OVCAR3 (cell line): Measurements from ENCODE around the genes TAP1, HLA-DMA and TAPBP.

DNA sequence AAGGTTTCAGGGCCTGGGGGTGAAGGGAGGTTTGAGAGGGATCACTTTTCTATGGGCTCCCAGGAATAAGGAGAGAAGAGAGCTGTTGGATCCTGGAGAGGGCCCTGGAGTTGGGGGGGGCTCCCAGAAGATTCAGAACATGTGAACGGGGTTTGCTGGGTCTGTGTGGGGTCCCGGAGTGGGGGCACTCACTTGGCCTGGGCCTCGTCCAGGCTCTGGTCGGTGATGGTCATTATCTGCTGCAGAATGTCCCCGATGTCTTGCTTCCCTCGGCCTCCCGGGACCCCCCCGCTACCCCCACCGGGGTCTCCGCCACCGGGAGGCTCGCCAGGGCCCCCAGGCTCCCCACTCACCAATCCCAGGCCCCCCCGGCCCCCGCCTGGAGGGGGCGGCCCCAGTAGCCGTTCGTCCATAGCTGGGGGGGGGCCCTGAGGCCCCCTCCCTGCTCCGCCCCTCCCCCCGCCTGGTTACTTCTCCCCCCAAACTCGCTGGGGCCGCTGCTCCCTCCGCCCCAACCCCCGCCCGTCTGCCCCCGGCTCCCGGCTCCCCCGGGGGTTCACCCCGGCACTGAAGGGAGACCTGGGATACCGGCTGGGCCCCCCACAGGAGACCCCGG, 391 bp downstream of the PBX2 start:
- RRBS, result 10% methylated on average over 5 of the region's 30 CpGs

GRCh38 chr6:32244189-32244849, 20.5 kb upstream of the NOTCH4 start:
- RRBS, result no CpG with 5 or more reads among the region's 9 CpGs

DNA sequence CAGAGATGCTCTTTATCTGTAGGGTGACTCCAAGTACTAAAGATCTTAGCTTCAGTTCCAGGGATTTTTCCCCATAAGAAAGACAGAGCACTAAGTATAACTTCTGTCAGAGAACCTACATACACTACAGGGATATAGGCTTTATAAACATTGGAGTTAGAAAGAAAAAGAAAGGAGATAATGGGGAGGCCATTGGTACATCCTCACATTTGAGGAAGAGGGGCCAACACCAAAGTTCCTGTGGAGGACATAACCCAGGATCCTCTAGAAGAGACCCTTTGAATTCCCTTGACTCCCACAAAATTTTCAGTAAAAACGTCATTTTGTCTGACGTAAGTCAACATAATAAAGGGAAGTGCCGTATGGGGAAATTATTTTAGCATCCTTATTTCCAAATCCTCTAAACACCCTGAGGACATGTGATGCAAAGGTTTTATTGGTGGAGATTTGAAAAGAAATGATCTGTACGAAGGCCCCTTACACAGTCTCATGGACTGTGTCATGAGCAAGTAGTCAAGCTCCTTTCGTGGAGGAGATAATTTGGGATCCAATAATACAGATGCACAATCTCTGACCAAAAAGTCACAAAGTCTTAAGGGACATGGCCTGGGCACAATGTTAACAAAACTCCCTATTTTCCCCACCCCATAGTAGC, 33.2 kb downstream of the HLA-DRA start:
- RRBS, result no CpG with 5 or more reads among the region's 5 CpGs

DNA sequence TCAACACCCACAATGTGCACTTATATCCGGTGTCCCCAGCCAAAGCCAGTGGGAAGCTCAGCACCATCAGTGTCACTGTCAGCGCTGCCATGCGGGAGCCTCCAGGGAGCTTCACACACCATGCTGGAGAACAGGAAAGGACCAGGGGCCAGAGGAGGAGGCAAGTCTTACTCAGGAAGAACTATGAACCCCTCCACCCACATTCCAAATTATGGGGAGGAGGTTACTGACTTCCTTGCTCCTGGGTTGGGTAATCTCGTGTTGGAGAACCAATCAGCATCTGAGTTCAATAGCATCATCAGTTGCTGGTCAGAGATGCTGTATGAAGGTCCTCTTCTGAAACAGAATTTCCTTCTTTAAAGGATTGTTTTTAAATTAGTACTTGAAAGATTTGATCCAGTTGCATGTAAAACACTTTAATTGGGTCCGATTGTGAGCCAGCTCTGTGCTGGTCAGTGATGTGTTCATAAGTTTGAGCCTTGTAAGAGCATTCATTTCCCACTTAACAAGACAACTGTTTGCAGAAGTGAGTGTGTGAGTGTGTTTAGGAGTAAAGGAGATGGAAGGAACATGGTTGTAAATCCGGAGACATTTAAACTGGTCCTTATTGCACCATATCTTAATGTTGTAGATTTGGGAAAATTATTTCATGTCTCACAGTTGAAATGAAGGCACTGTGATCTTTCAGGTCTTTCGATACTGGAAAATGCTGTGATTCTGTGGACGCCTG, 33.9 kb downstream of the HLA-DRA start:
- RRBS, result no CpG with 5 or more reads among the region's 8 CpGs

DNA sequence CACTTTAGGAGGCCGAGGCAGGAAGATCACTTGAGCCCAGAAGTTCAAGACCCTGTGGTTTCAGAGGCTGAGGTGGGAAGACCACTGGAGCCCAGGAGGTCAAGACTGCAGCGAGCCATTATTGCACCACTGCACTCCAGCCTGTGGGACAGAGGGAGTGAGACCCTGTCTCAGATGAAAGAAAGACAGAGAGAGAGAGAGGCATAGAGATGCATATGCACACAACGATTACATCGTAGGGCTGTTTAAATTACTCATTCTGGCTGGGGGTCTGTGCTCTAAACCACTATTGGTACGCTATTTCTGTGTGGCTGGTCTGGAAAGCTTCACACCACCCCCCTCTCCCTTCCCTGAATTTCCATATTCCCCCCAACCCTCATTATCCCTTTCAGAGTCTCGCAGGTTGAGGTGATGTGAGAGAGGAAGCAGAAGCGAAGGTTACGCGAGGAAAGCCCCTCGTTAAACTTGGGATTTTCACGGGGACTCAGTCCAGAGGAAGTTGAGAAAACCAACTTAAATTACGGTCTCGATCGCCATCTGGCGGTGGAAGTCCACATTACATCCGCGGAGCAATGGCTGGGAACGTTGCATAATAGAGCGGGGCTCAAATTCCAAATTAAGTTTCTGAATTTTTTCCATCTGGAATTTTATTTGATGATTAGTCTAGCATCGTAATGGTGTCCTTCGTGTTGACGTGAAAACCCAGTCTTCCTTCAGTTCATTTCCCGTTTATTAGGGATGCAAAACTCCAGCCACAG, 20.0 kb downstream of the HLA-DOB start:
- RRBS, result no CpG with 5 or more reads among the region's 23 CpGs

- RRBS, result no CpG with 5 or more reads among the region's 2 CpGs
These were observed 819 bp downstream of the HLA-DOB start for GRCh38 chr6:32815955-32816410.

DNA sequence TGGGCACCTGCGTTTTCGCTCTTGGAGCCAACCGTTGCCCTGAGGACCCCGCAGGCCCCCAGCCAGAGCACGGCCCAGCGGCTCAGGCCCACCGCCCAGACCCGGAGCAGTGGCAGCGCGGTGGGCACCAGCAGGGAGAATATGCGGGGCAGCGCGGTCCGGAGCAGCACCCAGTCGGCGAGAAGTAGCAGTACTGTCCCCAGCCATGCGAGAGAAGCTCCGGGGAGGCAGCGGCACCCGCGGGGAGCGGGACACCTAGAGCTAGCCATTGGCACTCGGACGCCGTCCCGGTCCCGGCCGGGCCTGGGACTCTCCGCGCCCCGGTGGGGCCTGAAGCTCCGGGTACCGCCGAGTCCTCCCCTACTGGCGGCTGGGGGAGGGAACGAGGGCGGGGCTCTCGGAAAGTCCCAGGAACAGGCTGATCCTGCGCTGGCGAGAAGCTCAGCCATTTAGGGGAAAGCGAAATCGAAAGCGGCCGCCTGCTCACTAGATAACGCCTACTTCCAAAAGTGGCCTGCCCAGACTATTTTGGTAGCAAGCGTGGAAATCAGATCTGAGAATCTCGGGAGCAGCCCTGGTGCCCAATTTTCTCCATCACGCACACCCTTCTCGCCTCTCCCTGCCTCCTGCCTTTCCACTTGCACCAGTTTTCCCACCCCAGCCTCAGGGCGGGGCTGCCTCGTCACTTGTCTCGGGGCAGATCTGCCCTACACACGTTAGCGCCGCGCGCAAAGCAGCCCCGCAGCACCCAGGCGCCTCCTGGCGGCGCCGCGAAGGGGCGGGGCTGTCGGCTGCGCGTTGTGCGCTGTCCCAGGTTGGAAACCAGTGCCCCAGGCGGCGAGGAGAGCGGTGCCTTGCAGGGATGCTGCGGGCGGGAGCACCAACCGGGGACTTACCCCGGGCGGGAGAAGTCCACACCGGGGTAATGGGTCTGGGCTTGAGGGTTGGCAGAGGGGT, at the start of gene TAP1:
Gene TAP1 (minus strand): TSS at position 337 of the 957 bp plus-strand sequence.
- RRBS, result 5% methylated on average over 19 of the region's 77 CpGs

DNA sequence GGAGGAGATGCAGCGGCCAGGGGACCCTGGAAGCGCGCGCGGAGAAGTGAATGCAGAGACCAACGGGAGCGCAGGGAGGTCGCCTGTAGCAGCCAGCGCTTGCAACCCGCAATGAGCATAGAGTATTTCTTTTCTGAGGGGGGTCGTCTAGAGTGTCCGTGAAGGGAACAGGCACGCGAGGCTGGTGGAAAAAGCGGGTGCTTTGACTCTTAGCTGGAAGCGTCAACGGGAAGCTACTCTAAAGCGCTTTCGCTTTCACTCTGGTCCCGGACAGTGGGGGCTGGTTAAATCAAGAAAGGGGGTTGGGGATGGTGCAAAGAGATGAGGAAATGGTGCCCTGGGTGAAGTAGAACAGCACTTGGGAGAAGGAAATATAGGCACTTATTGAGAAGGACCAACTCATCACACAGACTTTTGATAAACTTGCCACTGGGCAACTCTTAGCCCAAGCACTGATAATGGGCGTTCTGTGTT, 370 bp downstream of the PSMB9 start:
- RRBS, result no CpG with 5 or more reads among the region's 21 CpGs

- RRBS, result no CpG with 5 or more reads among the region's 3 CpGs
These were observed 13.3 kb downstream of the PSMB9 start for GRCh38 chr6:32867273-32867655.

- RRBS, result no CpG with 5 or more reads among the region's 11 CpGs
These were observed at the start of gene HLA-DMA for GRCh38 chr6:32952463-32953499. HLA-DMA (minus strand) TSS chr6:32953097.

DNA sequence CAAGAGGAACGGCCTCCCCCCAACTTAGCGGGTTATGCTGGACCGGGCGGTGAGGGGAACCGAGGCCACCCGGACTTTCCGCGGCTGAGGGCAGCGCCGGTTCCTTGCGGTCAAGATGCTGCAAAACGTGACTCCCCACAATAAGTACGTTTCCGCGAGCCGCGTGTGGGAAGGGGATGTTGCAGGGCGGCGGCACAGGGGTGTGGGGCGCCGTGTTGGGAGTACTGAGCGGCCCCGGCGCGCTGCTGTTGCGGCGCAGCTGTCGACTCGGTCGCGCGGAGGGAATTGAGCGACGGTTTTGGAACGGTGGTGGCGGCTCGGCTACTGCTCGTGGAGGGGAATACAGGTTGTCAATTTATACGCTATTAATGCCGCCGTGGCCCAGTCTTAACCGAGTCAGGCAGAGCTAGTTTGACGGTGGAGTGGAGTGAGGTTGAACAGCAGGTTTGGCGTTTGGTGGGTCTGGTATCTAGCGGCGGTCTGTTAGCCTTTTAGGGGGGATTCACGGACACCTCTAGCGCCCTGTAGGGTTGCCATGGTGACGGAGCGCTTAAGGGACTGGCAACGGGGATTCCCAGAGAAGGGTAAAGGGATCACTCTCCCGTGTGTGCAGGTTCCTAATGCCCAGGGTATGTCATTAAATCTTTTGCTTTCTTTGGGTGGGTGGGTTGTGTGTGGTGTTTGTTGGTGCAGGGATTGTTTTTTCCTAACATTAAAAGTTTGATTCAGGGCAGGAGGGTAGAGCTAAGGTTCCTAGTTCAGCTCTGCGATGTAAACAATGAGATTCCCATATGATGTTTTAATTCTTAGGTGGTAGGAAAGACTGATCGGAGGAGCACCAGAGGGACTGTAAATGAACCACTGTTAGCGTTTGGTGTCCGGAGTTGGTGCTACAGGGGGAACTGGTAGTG, 4.6 kb downstream of the BRD2 start:
- RRBS, result 6% methylated on average over 3 of the region's 56 CpGs

DNA sequence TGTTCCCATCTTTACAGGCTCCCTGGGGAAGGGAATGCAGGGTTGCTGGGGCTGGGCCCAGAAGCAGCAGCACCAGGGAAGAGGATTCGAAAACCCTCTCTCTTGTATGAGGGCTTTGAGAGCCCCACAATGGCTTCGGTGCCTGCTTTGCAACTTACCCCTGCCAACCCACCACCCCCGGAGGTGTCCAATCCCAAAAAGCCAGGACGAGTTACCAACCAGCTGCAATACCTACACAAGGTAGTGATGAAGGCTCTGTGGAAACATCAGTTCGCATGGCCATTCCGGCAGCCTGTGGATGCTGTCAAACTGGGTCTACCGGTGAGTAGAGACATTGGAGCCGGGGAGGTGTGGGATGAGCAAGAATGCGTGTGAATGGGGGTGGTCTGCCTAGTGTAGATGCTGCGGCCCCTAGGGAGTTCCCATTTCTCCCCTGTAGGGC, 6.1 kb downstream of the BRD2 start:
- RRBS, result 11% methylated on average over 4 of the region's 10 CpGs

GRCh38 chr6:33081018-33081651, 5.3 kb downstream of the HLA-DPB1 start:
- RRBS, result 67% methylated on average over 3 of the region's 12 CpGs

- RRBS, result no CpG with 5 or more reads among the region's 14 CpGs
These were observed 41.0 kb downstream of the HLA-DPB1 start for GRCh38 chr6:33116870-33117173.

- RRBS, result no CpG with 5 or more reads among the region's 18 CpGs
These were observed 868 bp downstream of the HSD17B8 start for GRCh38 chr6:33205159-33205886.

GRCh38 chr6:33248864-33249683, 22.6 kb downstream of the VPS52 start:
- RRBS, result 5% methylated on average over 13 of the region's 59 CpGs

DNA sequence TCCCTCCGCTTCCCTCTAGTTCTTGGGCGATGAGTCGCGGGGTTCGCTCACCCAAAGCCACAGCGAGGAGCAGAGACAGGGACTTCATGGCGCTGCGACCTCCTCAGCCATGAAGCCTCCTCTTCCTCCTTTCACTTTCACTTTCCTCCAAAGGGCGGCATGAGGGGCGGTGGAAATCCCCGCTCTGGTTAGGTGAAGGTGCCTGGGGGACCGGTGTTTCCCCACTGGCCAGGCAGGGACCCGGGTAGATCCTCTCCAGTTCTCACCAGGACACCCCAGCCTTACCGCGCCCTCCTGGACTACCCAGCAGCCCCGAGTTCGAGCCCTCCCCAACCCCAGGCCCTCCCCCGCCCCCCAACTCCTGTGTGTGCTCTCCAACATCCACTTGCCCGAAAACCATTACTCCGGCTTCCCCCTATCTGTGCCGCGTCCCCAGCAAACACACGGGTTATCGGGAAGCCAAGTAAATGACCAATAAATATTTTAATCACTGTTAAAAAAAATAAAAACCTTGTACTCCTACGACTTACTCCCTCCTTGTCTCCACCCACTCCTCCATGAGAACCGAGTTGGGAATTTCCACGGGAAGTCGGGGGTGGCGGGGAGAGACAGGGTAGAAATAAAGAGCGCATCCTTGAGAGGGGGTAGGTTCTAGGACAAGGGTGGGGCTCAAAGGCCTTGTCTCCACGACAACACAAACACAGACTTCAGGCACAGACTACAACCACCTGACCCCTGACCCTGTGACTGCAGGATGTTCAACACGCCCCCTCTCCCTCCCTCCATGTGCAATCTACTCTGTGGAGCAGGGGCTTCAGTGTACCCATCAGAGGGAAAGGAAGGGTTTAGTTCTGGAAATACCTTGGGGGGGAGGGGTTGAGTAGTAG, at the start of gene TAPBP:
Gene TAPBP (minus strand): TSS at position 125 of the 887 bp plus-strand sequence.
- RRBS, result no CpG with 5 or more reads among the region's 32 CpGs

- RRBS, result no CpG with 5 or more reads among the region's 5 CpGs
These were observed 15.7 kb upstream of the KIFC1 start for GRCh38 chr6:33375948-33376275.